ENCODE results near the gene TMPRSS15.

- PRO-cap: no peak
Observed at GRCh38 chr21:18403286-18403995, at the start of gene TMPRSS15. TMPRSS15 (minus strand) TSS chr21:18403785.

DNA sequence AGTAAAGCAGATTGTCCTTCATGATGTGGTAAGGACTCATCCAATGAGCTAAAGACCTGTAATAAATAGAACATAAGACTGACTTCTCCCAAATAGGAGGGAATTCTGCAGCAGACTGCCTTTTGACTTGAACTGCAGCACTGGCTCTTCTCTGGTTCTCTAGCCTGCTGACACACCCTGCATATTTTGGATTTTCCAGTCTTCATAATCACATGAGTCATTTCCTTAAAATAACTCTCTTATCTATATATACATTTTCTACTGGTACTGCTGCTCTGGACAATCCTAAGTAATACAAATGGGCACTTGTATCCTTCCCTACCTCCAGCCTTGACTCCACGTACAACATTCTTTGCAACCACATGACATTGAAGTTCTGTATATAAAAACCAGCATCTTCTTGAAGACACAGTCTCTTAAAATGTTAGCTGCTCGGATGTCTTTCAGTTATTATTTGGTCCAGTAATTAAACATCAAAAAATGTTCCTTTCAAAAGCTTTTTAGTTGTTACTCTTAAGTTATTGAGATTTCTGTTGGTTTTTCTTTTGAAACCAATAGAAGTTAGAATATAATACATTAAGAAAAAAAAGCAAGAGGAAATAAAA lies 429.4 kb upstream of the TMPRSS15 start:
- PRO-cap: no peak

GRCh38 chr21:19853675-19854396 lies 1144.4 kb upstream of the NCAM2 start:
- PRO-cap: no peak

GRCh38 chr21:21200657-21201632 lies 202.7 kb downstream of the NCAM2 start:
- PRO-cap: no peak

GRCh38 chr21:23968612-23969392 lies 1638.5 kb downstream of the MRPL39 start:
- PRO-cap: no peak

- PRO-cap: unidirectional peak, plus-strand start at chr21:24545600
Observed at GRCh38 chr21:24545402-24545791, 1061.9 kb downstream of the MRPL39 start.

DNA sequence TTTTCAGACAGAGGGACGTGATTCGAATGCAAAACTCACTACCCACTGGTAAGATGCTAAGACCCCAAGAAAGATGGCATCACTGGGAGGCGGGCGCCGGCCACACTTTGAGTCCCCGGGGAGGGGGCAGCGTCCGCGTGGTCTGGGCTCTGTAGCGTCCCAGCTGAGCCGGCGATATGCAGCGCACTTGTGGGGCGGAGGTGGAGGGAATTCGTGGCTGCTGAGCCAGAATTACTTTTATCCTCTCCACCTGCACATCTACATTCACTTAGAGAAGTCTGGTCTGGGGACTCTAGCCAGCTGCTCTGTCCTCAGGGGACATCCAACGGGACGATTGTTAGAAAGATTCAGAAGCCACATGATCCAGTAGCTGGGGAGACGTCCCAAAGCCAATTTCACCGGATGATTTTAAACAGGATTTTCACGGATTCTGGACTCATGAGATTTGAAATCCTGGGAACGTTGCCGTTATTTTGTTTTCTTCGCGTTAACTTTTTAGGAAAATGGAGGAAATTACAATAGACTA lies 1.2 kb downstream of the JAM2 start:
- PRO-cap: no peak

GRCh38 chr21:25731876-25732430 lies 2.8 kb downstream of the ATP5PF start:
- PRO-cap: no peak

- PRO-cap: no peak
Observed at GRCh38 chr21:25756114-25756780, 21.5 kb downstream of the GABPA start.

GRCh38 chr21:25914026-25914559 lies 179.3 kb downstream of the GABPA start:
- PRO-cap: no peak

DNA sequence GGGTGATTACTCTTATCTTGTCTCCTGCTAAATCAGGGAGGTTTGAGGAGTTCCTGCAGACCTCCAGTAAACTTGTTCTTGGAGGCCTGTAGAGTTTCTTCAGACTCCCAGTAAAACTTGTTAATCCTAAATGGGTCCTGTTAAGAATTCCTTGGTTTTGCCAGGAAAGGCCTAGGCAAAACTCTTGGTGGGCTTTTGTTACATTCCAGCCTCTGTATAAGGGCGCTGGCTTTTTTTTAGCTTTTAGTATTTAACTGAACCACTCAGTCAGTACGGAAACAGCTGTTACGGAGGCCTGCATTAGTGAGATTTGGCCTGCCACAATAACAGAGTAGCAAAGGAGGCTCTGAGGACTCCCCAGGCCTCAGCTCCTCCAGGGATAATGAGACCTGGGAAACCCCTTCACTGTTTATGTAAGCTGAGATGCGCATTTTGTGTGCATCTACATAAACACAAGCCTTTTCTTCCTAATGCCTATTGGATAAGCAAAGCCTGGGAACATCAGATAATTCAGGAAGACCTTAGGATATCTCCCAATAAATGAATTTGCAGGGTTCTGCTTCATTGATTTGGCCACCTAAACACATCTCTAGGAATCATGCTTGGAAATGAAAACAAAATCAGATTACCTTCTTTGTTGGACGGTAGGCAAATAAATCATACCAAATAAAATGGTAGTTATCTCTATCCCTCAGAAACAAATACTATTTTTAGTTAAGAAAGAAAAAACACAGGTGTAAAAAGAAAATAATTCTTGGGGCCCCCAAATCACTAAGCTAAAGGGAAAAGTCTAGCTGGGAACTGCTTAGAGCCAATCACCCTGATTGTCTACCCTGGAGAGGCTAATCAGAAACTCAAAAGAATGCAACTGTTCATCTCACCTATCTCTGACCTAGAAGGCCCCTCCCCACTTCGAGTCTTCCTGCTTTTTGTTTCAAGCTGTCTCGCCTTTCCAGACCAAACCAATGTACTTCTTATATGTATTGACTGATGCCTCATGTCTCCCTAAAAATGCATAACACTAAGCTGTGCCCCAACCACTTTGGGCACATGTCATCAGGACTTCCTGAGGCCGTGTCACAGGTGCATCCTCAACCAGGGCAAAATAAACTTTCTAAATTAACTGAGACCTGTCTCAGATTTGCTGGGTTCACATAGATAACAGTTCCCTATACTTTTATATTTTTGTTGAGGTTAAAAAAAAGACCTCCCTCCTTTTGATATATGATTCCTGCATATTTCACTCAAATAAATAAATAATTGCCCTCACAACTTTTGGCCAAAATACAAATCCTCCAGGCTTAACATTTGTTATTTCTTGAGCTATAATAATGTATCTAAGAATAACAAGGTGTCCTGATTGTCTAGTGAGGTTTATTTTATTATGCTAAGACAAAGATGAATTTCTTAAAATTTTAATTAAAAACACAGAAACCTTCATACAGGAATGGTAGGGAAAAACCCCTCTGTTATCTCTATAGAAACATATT lies 209.7 kb downstream of the APP start:
- PRO-cap: no peak

DNA sequence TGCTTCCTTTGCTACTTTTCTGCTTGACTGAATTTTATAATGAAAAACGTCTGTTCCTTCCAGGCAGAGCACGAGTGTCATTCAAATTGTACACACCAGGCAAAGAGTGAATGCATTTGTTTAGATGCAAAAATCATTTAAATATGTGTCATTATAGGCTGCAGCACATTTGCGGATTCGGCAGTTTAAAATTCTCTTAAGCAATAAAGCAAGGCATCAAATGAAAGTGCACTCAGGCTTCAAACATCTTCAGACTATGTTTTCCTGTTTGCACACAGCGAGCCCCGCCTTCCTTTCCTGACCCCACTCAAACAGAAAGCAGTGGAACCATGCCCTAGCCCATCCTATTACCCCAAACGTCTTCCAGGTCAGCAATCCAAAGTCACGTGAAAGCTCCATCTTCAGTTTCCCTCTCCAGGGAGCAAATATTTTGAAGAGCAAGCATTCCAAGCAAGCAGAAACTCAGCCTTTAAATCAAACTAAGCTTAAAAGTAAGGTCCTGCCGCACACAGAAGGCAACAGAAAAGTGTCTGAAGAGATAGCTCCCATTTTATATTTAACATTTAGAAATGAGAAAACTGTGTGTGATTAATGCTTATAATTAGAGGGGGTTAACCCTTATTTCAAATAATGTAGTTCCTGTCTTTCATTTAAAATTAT lies 99.5 kb downstream of the APP start:
- PRO-cap: no peak

DNA sequence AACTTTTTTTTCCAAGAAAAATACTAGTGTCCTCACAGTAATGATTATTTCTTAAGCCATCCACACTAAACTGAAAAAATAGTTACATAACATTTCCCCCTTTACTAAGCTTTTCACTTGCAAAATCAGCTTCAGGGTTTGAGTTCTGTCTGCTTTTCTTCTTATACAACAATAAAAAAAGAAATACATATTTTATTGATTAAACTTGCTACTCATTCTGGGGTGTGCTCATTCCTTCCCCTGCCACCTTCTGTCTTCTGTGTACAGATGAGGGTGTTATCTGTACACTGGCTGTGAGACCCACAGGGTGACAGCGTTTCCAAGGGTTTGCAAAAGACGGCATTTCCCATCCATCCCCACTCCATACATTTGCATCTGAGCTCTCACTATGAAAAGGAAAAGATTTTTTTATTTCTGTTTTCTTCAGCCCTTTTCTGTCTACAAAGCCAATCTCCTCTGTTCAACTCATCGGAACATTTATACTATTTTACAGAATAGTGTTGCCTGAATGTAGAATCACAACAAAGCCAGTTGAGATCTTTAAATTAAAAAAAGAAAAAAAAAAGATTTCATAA lies 4.4 kb downstream of the APP start:
- PRO-cap: no peak

GRCh38 chr21:26546565-26547395 lies 26.3 kb downstream of the CYYR1 start:
- PRO-cap: no peak

- PRO-cap: no peak
Observed at GRCh38 chr21:26803236-26803581, 42.0 kb downstream of the ADAMTS1 start.

- PRO-cap: no peak
Observed at GRCh38 chr21:27722008-27722571, 755.2 kb upstream of the ADAMTS5 start.

GRCh38 chr21:27813747-27814136 lies 846.9 kb upstream of the ADAMTS5 start:
- PRO-cap: no peak

- PRO-cap: no peak
Observed at GRCh38 chr21:28754075-28754720, 131.0 kb downstream of the N6AMT1 start.

DNA sequence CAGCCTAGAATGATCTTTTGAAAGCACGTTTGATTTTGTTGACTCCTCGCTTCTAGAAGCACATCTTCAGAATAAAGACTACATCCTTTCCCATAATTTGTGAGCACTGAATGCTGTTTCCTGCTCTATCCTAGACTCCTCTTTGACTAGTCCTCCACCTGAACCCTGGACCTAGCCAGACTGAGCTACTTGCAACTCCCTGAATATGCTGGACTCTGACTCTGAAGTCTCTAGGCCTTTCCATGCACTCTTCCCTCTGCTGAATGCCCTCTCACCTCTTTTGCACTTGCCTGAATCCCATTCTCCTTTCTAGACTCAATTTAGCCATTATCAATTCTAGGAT lies 19.7 kb downstream of the N6AMT1 start:
- PRO-cap: unidirectional peak, minus-strand start at position 144 of the sequence

DNA sequence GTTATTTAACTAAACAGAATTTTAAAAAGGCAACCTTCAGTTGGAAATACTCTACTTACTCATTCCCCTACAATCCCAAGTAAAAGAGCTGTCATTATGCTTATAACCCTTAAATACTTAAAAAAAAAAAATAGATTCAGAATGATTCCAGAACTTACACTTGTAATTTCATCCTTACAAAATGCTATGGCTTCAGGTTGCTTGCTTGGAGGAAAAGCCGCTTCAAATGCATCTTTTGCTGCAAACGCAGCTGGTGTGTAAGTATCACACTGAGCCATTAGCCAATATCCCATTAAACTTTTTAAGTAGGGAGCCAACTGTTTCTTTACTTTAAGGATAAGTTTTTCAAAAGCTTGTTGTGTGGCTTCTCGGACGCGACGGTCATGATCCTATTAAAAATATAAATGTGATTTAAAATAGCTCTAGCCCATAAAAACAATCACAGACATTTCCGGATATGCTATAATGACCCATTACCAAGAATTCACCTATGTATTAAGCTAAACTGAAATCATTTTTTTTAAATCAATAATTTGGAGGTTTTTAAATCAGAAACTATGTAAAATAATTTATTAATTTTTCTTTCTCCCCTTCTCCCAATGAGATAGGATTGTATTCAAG lies 8.0 kb downstream of the LTN1 start:
- PRO-cap: no peak

All from left lobe of liver (tissue), 1 donor.